NB4 (cell line): ENCODE measurements around a stretch of chr2.

GRCh38 chr2:222637139-222637467 is 18.8 kb downstream of the FARSB start:
- RRBS: no CpG with 5 or more reads among the region's 1 CpG

DNA sequence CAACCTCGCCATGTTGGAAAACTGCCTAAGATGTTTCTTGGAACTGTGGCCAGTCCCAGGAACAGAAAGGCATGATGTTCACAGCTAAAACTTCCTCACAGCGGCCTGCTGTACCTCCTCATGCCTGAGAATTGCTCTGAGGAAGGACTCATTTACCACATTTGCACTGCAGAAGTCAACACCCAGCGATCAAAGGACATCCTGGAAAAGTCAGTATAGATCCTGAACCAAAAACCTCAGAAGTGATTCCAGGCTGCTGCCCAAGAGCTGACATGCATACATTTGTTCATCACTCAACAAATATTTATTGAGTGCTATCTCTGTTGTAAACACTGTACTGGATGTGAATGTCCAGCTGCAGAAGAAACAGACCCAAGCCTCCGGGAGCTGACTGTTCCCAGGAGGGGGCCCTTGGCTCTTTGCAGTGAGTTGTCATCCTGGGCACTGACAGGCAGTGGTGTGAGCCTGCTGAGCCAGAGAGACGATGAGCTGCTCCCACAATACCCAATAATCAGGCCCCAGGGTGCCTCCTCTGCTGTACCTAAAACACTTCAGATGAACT is 64.2 kb upstream of the ACSL3 start:
- RRBS: no CpG with 5 or more reads among the region's 5 CpGs

DNA sequence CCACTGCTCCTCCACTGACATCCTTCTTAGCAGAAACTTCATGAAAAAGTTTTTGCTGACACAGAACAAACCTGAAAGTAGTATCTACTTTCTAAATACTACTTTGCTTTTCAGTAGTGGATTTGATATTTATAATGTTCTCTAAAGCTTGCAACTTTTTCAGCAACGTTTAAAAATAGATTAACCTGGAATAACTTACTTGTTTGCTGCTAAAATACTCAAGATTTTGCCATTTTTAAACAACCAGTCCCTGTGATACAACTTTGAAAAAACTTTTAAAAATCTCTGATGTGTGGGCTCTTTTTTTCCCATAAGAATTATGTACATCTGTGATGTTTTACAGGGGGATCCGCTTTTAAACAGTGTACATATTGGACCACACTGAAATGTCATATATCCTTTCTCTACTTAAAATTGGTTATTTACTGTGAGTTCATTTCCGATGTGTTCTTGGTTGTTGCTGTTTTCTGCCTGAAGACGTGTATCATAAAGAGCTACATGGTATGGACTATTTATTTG is 83.3 kb downstream of the ACSL3 start:
- RRBS: no CpG with 5 or more reads among the region's 4 CpGs

DNA sequence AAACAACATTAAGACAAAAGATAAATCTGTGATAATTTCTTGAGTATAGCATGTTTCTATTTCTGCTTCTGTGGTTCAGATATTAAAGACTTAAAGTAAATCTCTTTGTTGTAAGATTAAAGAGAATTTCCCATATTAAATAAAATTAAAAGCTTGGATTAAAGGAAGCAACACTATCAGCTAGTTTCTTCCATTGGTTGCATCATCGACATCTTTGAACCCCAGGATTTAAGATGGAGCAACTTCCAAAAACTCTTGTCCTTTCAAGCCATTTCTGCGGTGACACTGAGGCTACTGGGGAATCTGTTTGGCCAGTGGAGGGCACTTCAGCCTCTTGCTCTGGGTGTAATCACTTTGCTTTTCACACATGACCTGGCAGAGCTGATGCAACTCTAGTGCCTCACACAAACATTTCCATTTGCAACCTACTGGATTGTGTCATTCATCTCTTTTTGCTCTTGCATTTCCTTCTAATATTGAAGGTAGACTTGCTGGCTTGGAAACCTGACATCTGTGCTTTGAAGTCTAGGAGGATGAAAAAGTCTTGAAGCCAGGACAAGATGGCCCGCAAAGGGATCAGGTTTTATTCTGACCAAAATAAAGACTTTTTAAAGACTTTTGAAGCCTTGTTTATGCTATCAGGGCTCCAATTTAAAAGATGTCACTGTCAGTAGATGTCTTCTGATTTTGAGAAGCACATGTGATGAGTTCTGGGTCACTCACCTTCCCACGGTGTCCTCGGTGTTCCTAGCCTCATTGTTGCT is 70.0 kb upstream of the KCNE4 start:
- RRBS: no CpG with 5 or more reads among the region's 5 CpGs

GRCh38 chr2:223038720-223039057 is 13.3 kb upstream of the KCNE4 start:
- RRBS: no CpG with 5 or more reads among the region's 1 CpG

DNA sequence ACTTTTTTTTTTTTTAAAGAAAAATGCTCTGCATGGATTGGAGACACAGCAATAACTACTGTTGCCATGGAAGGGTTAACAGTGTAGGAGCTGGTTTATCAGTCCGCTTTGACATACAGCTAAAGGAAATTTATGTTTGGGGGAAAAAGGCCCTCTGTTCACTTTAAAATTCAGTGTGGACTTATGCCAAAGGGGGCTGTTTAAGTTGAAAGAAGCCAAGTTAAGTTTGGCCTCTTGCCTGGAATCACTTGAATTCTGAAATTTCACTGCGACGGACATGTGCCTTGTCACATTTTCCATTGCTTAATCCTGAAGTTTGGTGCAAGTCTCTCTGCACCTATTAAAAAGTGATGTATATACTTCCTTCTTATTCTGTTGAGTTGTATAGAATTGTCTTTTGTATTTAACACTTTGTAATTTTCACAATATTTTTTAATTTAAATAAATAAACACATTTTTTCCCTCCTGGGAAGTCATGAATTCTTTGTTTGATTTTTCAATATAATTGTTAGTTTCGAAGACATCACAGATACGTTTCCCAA is 3.2 kb downstream of the KCNE4 start:
- RRBS: no CpG with 5 or more reads among the region's 5 CpGs

- RRBS: no CpG with 5 or more reads among the region's 8 CpGs
Observed at GRCh38 chr2:223056651-223057435, 4.9 kb downstream of the KCNE4 start.

GRCh38 chr2:223093250-223093731 is 41.3 kb downstream of the KCNE4 start:
- RRBS: no CpG with 5 or more reads among the region's 8 CpGs

DNA sequence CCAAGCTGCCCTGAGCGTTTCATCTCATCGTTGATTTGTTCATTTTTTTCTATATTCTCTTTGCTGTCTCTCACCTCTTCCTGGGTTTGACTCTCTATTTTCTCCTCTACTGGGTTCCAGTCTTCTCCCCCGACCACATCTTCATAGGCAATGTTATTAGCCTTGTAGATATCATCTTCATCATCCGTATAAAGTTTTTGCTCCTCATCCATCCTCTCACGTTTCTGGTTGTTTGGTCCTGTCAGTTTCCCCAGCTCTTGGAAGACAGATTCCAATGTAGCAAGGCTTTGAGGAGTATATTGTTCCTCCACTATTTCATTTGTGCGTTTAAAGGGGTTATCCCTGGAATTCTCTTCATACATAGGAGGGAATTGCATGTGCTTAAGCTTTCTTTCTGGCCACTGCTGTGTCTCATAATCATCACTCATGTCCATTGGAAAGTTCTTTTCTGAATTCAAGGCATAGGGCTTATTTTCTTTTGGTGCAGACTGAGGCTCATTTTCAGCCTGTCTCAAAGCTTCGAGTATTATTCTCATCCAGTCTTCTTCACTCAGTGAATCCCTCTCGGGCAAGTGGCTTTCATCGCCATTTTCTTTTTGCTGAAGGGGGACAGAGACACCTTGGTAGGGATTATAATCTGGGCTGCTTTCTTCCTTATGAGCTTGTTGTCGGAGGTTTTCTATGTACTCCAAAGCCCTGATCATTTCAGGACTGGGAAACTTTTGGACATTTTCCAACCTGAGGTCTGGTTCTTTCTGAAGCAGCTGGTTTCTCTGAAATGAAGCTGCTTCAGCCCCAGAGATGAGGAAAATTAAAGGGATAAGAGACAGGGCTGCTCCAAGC is 3.5 kb downstream of the SCG2 start:
- RRBS: no CpG with 5 or more reads among the region's 10 CpGs

GRCh38 chr2:223611073-223611459 is 8.9 kb upstream of the SCG2 start:
- RRBS: no CpG with 5 or more reads among the region's 2 CpGs

GRCh38 chr2:223698401-223698829 is 96.3 kb upstream of the SCG2 start:
- RRBS: no CpG with 5 or more reads among the region's 1 CpG

- RRBS: 100% methylated on average over 2 of the region's 7 CpGs
Observed at GRCh38 chr2:223908401-223909023, 36.6 kb downstream of the WDFY1 start.

- RRBS: 16% methylated on average over 20 of the region's 52 CpGs
Observed at GRCh38 chr2:223943694-223944713, 1.1 kb downstream of the WDFY1 start.

- RRBS: 97% methylated on average over 2 of the region's 4 CpGs
Observed at GRCh38 chr2:224031676-224031876, 7.5 kb downstream of the SERPINE2 start.

DNA sequence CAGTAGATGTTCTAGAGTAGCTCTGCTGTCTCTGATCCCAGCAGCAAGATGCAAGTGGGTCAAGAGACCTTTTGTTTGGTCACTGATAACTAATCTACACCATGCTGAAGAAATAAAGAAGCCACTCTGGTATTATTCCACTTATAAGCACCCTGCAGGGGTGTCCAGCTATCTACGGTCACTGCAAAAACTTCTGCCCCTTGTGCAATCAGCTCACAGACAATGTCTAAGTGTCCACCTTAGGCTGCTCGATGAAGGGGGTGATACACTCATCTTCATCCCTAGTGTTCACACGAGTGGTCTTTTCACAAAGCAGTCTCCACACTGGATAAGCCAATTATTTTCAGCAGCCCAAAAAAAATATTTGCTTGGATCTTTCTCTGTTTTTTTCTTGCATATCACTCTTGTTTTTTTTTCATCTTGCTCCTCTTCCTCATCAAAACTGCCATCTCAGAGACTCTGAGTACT is 85.6 kb downstream of the CUL3 start:
- RRBS: no CpG with 5 or more reads among the region's 3 CpGs

GRCh38 chr2:224542386-224543337 is 42.5 kb downstream of the CUL3 start:
- RRBS: no CpG with 5 or more reads among the region's 13 CpGs

- RRBS: no CpG with 5 or more reads among the region's 4 CpGs
Observed at GRCh38 chr2:224554866-224555948, 30.0 kb downstream of the CUL3 start.

GRCh38 chr2:224678322-224678955 is 37.7 kb downstream of the CCDC195 start:
- RRBS: no CpG with 5 or more reads among the region's 5 CpGs

- RRBS: no CpG with 5 or more reads among the region's 6 CpGs
Observed at GRCh38 chr2:224875809-224876577, 159.8 kb upstream of the CCDC195 start.

DNA sequence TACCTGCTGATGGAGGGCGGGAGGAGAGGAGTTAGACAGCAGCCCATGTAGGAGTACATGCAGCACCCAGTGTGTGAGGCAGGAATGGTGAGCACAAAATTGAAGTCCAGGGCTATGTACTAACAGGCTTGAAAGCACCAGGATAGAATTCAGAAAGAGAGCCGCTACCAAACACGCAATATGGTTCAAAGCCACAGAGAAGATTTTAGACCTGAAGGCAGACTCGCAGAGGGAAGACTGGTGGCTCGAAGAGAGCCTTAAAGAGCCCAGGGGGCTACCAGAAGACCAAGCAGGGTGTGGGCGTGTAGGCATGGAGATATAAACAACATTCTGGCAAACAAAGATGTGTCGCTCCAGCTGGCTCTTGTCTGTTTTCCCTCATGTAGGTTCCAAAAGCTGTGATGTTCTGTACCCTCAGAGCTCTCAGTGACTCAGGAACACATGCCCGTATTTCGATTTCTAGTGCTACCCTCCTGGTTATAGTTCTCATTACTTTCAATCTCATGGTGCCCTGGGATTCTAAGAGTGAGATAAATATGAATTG is 44.6 kb downstream of the DOCK10 start:
- RRBS: no CpG with 5 or more reads among the region's 9 CpGs